Neutrophil (primary cell): ENCODE results near the genes SAPCD1, VARS1 and ZBTB12.

- PRO-cap = no peak
Measured at GRCh38 chr6:31762471-31762804, at the start of gene SAPCD1. TSS of gene SAPCD1 (plus strand) at chr6:31762656.

- PRO-cap = unidirectional peak, minus-strand start at chr6:31795651; bidirectional peak, plus-strand start at chr6:31796165, minus-strand start at chr6:31795950; unidirectional peak, plus-strand start at chr6:31796165
Measured at GRCh38 chr6:31795317-31796222, at the start of gene VARS1. TSS of gene VARS1 (minus strand) at chr6:31795752.

DNA sequence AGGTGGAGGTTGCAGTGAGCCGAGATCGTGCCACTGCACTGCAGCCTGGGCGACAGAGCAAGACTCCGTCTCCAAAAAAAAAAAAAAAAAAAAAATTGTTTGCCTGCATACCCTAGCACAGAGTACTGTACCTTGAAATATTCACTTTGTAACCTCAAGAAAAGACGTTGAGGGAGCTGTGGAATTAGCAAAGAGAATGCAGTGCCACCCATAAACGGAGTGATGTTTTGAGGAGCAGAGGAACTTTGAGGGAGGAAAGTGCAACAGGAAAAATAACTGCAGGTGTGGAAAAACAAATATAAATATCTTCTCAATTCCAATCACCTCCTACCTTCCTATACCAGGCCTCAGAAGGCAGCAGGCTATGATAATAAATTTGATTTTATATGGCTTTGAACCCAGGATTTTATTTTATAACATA, 5.2 kb downstream of the HSPA1A start:
- PRO-cap = no peak

DNA sequence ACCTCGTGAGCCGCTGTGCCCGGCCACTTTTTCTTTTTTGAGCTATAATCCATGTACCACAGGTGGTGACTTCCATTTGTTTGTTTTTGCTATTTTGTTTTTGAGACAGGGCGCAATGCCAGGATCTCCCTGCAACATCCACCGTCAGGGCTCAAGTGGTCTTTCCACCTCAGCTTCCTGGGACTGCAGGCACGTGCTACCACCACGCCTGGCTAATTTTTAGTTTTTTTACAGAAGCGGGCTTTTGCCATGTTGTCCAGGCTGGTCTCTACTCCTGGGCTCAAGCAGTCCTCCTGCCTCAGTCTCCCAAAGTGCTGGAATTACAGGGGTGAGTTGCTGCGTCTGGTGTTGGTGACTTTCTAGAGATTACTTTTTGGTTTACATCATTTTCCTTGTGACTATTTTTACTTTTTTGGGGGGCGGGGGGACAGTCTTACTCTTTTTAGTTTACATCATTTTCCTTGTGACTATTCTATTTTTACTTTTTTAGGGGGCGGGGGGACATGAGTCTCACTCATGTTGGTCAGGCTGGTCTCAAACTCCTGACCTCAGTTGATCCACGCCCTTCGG, 8.7 kb downstream of the HSPA1B start:
- PRO-cap = no peak

- PRO-cap = no peak
Measured at GRCh38 chr6:31899295-31899839, 1.9 kb upstream of the EHMT2 start.

- PRO-cap = no peak
Measured at GRCh38 chr6:31901385-31902397, at the start of gene ZBTB12. TSS of gene ZBTB12 (minus strand) at chr6:31902086.

GRCh38 chr6:31947000-31947971, 1.4 kb downstream of the CFB start:
- PRO-cap = no peak

- PRO-cap = no peak
Measured at GRCh38 chr6:31969616-31970520, 2.1 kb downstream of the DXO start.

- PRO-cap = no peak
Measured at GRCh38 chr6:32096648-32097382, 12.3 kb downstream of the TNXB start.

- PRO-cap = no peak
Measured at GRCh38 chr6:32108858-32109152, 333 bp downstream of the TNXB start.

DNA sequence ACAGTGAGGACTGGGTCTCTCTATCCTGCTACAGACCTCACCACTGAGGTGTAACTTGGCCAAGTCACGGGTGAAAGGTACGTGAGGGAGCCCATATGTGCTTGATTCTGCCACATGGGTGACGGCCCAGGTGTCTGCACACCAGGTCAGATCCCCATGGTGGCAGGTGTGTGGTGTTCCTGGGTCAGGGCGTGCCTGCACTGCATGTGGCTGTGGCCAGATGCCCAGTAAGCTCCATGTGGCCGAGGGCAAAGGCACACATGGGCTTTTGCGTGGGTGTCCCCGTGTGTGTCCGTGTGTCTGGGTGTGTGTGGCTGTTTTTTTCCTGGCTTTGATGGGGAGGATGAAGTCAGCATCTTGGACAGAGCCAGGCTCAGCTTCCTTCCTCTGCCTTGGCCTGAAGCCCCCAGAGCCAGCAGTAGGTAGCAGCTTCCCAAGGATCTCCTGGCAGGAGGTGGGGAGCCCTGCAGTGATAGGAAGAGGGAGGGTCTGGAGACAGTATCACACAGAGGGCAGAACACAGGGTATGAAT, 1.5 kb upstream of the TNXB start:
- PRO-cap = no peak

DNA sequence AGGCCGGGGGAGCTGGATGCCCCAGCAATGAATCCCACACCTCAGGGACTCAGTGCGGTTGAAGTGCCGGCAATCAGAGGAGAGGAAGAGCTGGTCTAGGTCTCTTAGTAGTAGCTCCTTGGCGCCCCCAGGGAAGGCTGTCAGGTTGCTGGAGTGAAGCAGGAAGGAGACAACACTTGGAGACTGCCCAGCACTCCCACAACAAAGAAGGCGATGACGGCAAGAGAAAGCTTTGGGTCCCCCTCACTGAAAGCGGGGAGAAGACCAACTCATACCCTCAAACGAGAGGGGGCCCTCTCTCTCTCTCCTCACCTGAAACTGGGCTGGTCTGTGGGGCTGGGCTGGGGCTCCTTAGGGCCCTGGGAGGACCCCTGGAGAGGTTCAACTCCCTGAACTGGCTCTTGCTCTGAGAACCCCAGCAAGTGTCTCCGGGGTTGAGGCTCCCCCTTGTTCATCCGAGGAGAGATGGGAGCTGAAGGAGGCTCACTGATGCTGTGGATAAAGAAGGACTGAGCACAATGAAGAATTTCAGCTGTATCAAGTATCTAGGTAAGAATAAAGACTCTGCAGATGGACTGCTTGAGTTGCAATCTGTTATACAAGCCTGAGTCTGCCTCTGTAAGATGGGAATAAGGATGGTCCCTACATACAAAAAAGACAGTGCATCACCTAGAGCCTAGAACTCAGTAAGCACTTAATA, 8.6 kb upstream of the TNXB start:
- PRO-cap = no peak

GRCh38 chr6:32153339-32153684, 629 bp upstream of the PPT2 start:
- PRO-cap = no peak

DNA sequence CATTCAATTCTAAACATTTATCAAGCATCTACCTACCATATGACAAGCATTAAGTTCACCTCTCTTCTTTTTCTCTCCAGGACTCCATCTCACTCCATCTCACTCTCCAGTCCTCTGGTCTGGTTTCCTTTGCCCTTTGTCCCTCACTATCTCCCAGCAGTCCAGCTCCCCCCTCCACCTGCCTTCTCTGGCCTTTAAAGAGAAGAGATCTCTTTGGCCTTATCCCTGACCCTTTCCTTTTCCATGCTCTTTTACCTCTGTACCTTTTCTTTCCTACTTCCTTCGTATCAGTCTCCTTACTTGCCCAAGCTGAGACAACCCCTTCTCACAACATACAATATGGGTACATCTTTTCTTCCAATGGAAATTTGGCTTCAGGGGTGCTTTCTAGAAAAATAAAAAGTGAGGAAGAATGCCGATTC, 601 bp upstream of the AGPAT1 start:
- PRO-cap = no peak

DNA sequence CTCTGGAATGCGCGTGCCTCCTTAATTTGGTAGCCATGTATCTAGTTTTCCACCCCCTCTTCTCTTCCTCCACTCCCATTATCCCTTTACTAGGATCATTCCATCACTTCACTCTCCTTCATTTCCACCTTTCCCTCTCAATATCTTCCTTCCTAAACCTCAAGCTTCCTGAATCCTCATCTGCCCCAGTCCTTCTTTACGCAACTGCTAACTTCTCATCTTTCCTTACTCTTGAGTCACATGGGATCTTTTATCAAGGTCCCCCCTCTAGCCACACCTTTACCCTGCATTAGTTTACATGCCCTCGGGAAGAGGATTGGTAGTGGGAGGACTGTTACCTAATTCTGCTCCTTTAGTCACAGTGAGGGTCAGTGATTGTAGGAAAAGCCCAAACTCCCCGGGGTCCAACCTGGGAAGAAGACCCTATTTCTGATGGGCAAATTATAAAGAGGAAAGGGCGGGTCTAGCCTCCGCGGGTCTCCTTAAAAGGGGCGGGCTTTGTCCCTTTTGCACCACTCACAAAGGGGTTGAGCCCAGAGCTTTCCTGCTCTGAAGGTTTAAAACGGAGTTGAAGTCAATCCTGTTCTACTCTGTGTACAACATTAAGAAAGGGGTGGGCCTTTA, 1.1 kb upstream of the AGPAT1 start:
- PRO-cap = no peak

- PRO-cap = no peak
Measured at GRCh38 chr6:32222747-32223685, 851 bp downstream of the NOTCH4 start.

GRCh38 chr6:32459822-32460127, 20.1 kb downstream of the HLA-DRA start:
- PRO-cap = no peak

DNA sequence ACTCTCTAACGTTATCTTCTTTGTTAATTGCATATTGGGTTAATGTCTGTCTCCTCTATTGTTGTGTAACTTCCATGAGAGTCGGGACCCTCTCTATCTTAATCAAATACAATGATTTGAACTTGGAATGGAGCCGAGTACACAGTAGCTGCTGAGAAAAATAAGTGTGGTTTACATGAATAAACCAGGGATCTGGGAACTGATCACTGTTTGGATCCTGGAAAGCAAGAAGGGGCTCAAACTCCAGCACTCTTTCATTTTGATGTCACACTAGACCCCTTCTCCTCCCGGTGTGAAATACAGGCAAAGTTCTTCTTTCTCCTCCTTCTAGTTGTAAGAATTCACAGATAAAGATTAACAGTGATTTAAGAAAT, 31.8 kb downstream of the HLA-DRA start:
- PRO-cap = no peak

DNA sequence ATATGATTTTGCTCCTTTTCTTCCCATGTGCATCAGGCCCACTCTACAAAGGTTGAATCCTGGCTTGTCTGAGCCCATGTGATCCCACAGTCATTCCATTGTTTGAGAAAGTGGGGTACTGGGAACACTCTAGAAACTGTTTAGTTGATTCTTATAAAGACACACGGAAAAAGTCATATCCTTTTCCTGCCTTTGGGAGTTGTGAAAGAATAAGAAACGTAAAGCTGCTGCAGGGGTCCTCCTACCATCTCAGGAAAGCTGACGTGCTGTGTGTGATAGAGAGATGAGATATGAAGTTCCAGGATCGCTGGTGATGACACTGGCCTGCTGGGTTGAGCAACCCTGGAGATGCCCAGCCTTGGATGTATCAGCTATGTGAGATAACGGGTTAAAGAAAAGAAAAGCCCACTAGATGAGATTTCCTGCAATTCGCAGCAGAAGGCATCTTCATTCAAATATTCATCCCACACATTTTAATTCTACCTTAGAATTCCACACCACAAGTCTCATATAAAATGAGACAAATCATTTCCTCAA, 21.4 kb upstream of the HLA-DRB5 start:
- PRO-cap = no peak

DNA sequence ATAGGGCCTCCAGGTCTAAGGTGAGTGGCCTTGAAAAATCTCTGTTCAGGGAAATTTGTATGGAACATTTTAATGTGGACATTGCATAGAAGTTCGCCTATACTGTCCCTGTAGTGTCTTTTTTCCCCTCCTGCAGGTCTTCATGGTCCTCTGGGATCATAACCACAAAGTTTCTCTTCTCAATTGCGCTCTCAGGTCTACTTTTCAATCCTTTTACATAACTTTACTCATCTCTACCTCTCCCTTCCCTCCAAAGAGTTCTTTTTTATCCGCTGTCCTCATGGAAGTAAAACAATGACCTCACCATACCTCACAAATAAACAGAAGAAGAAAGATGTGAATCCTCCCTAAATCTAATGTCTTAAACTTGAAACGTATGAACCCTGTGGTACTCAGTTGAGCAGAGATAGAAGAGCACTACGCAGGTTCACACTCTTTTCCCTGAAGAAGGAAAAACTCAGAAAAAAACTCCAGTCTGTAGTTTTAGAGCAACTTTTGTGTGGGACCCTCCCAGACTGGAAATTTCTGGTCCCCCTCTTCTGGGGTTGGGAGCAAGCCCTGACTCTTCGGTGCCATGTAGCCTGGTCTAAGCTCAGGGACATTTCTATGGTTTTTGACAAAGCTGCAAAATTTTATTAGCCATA, 12.0 kb upstream of the HLA-DQA1 start:
- PRO-cap = no peak